Epithelial cell of esophagus (primary cell): ENCODE measurements around a stretch of chr3.

DNA sequence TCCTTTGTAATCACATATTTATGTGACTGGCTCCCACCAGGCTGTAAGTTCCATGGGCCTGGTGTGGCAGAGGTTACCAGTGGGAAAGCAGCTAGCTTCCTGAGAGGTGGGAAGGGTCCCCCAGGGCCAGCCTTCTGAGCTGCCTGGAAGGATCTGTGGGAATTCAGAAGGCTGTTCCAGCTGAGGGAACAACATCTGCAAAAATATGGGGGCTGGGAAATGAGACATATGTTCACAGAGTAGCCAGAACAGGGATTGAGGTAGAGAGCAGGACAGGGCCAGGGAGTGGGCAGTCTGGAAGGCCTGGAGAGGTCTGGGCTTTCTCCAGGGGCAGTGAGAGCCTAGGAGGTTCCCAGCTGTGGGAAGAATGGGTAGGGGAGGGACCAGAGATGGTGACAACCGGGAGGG, 10.5 kb downstream of the PRKCD start:
- RRBS = no CpG with 5 or more reads among the region's 1 CpG

DNA sequence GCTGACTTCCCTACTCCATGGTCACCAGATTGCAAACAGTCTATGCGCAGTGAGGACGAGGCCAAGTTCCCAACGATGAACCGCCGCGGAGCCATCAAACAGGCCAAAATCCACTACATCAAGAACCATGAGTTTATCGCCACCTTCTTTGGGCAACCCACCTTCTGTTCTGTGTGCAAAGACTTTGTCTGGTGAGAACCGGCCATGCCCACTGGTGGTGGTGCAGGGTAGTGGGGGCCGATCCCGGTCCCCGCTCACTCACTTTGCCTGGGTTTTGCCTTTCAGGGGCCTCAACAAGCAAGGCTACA, 20.4 kb downstream of the PRKCD start:
- RRBS = 100% methylated on average over 2 of the region's 11 CpGs

- RRBS = no CpG with 5 or more reads among the region's 11 CpGs
Measured at GRCh38 chr3:53225371-53226214, 30.2 kb downstream of the TKT start.

DNA sequence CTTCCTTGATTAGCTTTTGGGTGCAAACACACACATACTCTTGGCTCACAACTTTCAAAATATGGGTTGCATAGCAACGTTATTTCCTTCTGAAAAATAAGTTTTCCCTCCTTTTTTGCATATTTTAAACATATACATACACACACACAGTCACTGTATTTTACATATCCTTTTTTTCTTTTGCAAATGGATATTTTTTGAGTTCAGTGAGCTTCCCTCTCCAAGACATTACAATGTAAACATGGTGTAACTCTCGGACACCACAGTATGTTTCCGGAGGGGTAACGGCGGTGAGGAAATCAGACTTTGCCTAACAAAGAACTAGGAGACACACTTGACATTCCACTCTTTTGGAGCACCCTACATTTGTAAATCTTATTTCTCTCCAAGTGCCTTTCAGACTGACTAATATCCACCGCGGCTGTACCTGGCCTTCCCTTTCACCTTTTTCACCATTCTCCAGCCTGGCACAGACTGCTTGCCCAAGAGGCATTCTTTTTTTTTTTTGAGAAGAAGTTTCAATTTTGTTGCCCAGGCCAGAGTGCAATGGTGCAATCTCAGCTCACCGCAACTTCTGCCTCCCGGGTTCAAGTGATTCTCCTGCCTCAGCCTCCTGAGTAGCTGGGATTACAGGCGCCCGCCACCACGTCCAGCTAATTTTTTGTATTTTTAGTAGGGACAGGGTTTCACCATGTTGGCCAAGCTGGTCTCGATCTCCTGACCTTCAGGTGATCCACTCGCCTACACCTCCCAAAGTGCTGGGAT, 3.3 kb downstream of the TKT start:
- RRBS = no CpG with 5 or more reads among the region's 14 CpGs

DNA sequence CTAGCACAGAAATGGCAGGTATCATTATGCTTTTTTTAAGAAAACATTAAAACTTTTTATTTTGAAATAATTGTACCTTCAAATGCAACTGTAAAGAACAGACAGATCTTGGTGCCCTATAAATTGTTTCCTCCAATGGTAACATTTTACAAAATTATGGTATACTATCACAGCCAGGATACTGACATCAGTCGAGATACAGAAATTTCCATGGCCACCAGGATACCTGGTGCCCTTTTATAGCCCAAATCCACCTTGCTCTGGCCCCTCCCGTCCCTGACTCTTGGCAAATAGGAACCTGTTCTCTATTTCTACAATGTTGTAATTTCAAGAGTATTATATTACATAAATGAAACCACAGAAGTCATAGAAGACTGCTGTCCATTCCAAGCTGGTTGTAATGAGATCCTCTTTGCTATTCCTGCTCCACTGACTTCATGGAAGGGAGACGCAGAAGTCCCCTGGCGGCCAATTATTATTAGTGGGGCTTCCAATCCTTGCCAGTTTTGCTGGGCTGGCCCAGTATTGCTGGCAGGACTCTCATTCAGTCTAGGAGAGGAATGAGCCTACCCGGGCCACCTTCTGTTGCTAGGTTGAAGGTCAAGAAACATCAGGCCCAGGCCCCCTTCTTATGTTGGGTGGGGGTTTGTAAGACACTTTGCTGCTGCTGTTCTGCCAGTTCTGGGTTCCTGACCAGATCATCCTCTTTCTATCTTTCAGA, 26.7 kb downstream of the DCP1A start:
- RRBS = no CpG with 5 or more reads among the region's 5 CpGs

DNA sequence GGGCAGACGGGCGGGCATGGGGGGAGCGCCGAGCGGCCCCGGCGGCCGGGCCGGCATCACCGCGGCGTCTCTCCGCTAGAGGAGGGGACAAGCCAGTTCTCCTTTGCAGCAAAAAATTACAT, 207 bp downstream of the CACNA1D start:
- RRBS = 2% methylated on average over 6 of the region's 13 CpGs

GRCh38 chr3:54225888-54226205, 103.5 kb downstream of the CACNA2D3 start:
- RRBS = no CpG with 5 or more reads among the region's 6 CpGs

DNA sequence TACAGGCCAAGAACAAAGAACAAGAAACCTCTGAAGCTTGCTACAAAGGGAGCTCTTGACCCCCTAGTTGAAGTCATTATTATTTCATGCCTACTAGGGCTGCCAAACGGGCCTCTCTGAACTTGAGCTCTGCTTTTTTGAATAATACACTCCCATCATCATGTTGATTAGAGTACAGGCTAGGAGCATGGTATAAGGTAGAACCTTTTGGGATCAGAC, 238.3 kb upstream of the LRTM1 start:
- RRBS = no CpG with 5 or more reads among the region's 1 CpG

GRCh38 chr3:55482905-55483207, 4.2 kb downstream of the WNT5A start:
- RRBS = no CpG with 5 or more reads among the region's 24 CpGs

GRCh38 chr3:55615939-55616483, 128.9 kb upstream of the WNT5A start:
- RRBS = no CpG with 5 or more reads among the region's 4 CpGs

GRCh38 chr3:56355431-56356138, 112.7 kb downstream of the ERC2 start:
- RRBS = no CpG with 5 or more reads among the region's 9 CpGs

DNA sequence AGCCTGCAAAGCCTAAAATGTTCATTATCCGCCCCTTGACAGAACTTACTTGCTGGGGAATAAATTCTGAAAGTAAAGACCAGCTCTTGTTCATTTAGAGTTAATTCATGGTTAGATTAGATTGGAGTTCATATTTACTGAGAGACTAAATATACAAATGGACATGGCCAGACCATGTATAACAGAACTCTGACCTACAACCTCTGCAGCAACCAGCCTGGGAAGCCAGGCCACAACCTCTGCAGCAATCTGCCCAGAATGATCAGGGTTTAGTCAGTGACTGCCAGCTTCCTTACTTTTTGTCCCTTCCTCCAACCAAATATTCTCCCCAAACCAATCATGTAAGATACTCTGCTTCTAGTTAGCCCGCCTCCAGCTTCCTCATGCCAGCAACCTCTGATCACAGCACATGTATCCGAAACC, 102.5 kb downstream of the ERC2 start:
- RRBS = no CpG with 5 or more reads among the region's 3 CpGs

GRCh38 chr3:56593068-56594195, 36.5 kb downstream of the CCDC66 start:
- RRBS = no CpG with 5 or more reads among the region's 6 CpGs

DNA sequence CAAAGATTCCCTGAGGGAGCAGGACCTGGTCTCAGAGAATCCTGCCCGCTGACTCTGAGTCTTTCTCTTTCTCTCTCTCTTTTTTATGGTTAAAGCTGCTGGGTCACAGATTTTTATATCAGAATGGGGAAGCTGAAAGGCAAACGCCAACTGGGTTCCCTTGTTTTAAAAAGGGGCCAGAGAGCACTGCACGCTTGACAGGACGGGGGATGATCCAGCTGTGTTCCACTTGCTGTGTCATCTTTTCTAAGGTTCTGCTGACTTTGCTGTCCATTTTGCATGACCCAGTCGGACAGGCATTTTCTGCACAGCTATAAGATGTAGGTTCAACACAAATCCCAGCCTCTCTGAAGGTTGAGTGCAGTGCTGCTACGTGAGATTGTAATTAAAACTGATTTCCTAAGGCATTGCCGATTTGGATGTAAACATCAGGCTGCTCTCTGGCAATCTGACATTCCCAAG, 25.8 kb downstream of the ARHGEF3 start:
- RRBS = no CpG with 5 or more reads among the region's 7 CpGs

DNA sequence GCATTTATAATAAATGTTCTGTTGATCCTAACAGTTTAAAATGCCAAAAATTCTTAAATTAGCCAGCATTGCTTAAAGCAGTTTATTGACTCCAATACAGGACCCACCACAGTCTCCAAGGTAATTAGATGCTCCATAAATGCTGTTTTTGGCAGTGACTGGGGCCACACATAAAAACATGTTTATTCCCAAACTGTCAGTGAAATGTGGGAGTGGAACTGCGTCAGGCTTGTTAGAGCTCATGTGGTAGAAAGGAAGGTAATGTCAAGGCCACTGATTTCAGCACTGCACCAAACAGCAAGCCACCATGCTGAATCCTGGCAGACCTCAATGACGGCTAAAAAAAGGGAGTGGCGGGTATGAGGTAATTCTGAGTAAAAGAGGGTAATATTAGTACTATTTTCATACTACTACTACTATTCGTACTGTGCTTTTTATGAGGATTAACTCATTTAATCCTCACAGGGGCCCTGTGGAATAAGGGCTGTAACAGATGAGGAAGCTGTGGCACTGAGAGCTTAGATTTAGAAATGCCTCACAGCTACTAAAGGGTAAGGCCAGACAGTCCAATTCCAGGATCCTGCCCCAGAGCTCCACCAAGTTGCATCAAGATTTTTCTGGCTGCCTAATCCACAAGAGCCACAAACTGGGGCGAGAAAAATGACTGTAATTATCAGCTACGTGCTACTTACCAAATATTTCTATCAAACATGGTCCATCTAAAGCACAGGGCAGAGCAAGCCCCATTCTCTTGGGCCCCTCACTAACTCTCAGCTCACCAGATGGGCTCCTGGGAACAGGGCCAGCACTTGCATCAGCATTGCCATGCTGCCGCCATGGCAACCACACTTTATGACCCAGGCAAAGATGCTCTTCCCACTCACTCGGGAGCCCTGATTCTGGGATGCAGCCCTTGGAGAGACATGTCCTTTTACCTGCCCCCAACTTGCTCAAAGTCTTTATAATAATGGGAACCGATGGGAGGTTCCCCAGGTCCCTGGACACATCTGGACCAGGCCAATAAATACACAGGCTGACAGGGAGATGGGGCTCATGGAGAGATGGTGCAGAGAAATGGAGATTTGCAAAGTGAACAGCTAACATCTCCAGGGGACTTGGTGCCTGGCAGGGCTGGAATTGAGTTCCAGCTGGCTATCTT, 83.5 kb upstream of the SPATA12 start:
- RRBS = no CpG with 5 or more reads among the region's 9 CpGs

DNA sequence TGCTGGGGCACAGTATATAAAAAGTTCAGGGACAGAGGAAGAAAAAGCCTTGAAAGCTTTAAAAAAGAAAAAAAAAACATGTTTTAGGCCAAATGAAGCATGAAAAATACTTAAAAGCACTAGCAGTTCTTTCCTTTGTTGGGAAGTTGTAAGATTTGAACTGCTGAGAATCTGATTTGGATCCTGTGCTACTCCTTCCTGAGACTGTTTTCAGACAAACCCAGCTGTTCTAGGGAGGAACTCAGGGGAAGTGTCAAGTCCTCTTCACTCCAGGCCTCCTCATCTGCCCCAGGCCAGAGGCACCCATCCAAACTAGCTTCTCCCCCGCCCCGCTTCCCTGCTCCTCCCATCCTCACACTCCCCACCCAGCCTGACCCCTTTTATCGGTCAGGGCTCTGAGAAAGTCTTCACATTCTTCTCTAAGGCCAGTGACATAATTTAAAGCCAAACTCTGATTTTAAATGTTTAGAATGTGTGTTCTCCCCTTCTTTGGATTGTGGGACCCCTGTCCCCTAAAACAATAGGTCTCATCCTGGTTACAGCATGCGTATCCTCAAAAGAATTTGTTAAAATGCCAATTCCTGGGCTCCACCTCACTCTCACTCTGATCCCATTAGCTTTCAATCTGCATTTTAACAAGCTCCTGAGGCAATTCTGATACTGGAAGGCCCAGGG, 4.8 kb downstream of the IL17RD start:
- RRBS = no CpG with 5 or more reads among the region's 4 CpGs

DNA sequence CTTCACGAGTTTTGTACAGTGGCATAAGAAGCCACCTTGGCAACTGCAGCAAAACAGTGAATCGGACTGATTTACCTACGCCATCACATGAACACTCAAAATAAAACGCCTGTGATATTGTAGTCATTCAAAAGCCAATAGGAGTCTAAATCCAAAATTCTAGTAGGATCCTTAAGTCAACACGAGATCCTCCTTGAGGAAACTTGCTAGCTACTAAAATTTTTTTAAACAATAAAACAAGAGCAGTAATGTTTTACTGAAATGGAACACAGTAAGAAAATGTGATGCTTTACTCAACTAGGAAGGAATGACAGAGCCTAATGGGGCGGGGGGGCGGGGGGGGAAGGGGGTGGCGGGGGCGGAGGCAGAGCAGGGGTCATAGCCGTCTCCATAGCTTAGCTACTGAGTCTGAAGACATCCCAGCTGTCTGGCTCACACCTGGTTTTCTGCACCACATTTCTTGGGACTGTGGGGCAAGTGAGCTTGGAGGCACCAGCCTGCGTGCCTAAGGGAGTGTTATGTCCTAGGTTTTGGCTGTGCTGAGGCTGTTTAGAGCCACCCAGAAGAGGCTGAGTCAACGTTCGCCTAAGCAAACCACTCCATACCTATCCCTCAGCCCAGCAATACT, 1.6 kb downstream of the IL17RD start:
- RRBS = no CpG with 5 or more reads among the region's 13 CpGs

GRCh38 chr3:57228269-57229302, 1.1 kb downstream of the APPL1 start:
- RRBS = no CpG with 5 or more reads among the region's 31 CpGs

DNA sequence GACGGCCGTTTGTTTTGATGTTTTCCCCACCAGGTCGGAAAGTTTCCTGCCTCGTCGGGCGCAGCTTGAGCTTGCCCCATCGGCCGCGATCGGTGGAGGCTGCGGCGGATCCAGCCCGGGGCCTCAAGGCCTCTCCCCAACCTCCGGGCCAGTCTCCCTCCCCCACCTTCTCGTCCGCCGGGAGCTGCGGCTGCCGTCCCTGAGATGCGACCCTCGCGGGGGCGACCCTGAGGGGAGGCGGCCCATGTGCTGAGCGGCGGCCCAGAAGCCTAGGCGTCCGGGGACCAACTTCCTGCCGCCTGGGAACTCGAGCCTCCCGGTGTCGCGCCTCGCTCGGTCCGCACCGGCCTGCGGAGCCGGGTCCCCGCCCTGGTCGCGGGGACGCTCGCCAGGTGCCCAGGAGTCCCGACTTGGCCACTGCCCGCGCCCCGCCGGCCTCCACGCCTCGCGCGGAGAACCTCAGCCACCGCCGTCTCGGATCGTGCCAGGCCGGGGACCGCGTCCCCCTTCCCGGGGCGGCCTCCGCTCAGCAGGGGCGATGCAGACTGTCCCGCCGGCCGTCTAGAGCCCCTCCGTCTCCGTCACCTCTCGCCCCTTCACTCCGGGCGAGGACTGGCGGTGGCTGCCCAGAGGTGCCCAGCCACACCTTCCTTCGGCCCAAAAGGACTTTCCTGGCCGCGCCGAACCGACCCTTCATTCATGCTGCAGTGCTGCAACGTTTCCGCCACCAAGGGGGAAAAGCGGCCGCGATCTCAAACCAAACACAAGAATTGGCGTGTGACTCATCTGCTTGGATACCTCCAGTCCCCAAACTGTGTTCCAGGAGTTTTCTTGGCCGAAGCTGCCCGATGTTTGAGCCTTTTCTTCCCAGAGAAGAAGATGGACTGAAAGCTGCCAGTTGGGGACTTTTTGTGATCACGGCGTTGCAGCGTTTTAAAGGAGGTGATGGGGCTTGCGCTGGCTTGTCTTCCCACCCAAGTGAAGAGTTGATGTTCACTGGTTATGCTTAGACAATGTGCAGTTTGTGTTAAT, 722 bp downstream of the SLMAP start:
- RRBS = 1% methylated on average over 38 of the region's 90 CpGs